OVCAR3 (cell line): ENCODE measurements around the gene KDM7A.

- RRBS, result no CpG with 5 or more reads among the region's 20 CpGs
These were observed 18.7 kb downstream of the CLEC2L start for GRCh38 chr7:139542138-139542705.

- RRBS, result no CpG with 5 or more reads among the region's 18 CpGs
These were observed 39.1 kb downstream of the CLEC2L start for GRCh38 chr7:139562438-139563180.

DNA sequence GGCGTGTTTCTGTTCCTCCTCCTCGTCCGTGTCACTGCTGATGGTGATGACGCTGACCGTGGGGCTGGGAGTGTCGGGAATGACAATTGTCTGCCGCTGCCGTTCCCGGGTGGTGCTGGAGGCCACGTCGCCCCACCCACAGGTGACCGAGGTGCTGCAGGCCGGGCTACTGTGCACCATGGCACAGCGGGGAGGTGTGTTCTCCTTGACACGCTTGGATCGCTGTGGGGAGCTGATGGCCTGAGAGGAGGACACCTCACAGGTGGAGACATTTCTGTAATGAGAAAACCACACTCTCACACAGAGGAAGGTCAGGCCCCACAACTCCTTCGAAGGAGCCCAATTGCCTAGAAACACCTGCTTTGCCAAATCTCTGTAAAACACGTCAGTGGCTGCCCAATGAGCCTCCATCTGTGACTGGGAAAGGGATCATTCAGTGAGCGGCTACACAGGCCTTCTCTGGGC lies 73.3 kb downstream of the CLEC2L start:
- RRBS, result over 99% methylated on average over 5 of the region's 19 CpGs

DNA sequence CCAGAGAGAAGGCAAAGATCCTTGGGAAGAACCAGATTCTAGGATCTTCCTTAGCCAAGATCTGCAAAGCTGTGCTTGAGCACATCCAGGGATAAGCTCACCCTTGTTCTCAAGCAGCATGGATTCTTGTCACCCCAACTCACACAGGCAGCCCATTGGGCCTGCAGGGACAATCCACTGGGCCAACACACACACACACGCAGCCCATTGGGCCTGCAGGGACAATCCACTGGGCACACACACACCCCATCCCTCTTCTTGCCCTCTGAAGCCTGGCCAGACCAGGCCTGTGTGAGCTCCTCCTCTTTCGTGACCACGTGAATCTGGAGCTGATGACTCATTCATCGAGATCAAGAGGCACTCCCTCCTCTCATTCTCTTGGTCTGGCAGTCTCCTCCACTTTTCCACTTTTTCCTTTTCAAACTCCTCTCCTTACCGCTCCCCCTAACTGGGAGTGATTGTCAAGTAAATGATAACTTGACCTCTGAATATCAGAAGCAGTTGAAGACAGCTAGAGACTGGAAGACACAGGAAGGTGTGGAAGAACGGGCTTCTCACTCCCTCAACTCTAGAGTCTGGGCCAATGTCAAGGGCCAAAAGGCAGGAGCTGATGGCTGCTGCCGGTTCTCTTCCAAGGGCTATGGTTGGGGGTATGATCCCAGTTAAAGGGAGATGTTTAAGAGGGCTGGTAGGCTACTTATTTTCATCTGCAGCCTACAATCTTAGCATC lies 89.7 kb downstream of the HIPK2 start:
- RRBS, result no CpG with 5 or more reads among the region's 7 CpGs

- RRBS, result no CpG with 5 or more reads among the region's 5 CpGs
These were observed 86.6 kb downstream of the HIPK2 start for GRCh38 chr7:139691224-139691592.

DNA sequence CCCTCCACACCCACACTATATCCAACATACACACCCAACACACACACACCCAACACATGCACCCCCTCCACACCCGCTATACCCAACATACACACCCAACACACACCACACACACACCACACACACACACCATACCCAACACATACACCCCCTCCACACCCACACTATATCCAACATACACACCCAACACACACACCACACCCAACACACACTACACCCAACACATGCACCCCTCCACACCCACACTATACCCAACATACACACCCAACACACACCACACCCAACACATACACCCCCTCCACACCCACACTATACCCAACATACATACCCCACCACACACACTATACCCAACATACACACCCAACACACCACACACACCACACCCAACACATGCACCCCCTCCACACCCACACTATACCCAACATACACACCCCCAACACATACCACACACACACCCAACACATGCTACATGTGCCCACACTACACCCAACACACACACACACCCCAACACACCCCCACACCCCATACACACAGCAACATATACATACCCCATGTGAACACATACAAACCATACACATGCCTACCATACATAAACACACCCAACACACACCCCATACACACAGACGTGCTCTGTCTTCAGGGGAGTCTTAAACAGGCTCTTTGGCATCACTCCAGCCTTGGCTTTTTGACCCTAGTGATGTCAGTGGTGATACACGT lies 73.6 kb downstream of the HIPK2 start:
- RRBS, result no CpG with 5 or more reads among the region's 3 CpGs

GRCh38 chr7:139737700-139738524 lies 39.9 kb downstream of the HIPK2 start:
- RRBS, result no CpG with 5 or more reads among the region's 11 CpGs

- RRBS, result no CpG with 5 or more reads among the region's 10 CpGs
These were observed 31.2 kb downstream of the HIPK2 start for GRCh38 chr7:139746421-139747114.

DNA sequence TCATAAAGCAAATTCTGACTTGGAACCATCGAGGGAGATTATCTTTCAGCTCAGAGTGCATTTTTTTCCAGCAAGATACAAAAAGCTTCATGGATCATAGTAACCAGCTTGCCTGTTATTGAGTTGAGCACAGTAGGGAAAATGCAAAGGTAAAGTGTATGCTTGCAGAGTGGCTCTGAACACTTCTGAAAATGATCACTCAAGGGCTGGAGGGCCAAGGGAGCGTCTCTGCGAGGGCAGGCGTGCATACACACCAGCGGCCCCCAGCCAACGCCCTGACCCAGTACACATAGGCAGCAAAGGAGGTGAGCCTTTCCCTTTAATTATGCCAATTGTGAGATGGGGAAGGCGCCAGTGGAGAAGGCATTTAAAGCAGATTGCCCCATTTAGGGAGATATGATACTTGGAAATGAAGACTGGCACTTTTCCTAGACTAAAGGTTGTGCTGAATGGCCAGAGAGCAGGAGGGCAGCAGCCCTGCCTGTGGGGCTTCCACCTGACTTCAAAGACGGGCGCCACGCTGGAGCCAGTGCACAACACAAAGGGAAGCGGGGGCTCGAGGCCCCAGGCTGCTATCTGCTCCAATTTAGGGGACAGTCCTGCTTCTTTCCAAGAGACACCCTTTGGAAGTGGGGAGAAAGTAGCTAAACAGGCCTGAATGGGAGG lies 24.2 kb downstream of the HIPK2 start:
- RRBS, result no CpG with 5 or more reads among the region's 12 CpGs

DNA sequence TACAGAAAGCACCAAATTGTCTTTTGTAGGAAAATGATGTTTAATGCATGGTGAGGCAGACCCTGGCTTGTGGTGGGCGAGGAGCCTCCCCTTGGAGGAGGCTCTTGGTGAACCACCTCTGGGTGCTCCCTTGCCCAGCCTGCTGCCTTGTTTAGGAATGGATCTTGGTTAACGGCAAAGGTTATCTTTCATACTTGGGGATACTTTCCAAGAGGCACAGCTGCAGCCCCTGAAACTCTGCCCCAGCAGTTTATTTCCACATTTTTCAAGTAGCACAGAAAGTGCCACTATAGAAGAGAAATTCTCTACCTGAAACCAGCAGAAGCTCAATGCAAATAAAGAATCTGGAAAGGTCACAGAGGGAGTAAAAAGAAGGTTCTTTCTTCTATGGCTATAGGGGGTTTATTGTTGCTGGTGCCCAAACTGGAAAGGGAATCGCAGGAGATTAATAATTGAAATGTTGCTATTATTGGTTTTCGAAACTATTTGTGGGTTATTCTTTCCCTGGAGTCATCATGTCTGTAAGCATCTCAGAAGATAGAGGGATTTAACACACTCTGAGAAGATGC lies 4.0 kb downstream of the HIPK2 start:
- RRBS, result no CpG with 5 or more reads among the region's 4 CpGs

DNA sequence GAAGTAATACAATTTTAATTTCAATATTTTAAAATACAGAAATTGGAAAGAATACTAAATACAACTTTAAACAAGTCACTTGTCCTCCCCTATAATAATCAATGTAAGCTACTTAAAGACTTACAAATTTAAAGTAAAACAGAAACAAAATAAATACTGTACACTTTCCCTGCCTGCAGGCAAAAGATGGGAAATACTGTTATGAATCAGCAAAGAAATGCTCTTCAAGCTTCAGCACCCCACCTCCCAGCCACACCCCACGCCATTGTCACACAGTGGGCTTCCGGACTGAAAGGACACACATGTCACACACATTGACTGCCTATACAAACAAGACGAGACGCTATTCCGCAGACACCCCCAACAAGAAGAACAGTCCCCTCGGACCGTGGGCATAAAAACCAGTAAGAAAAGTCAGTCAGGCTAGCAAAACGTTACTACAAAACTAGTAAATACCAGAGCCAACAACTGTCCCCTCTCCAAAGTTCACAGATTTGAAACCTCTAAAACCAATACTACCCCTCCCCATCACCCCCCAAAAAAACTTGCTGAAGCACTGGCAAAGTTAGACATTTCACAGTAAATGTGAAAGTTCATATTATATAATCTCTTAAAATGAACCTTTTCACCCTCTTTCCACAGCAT lies 22.2 kb upstream of the PARP12 start:
- RRBS, result no CpG with 5 or more reads among the region's 8 CpGs

GRCh38 chr7:140165503-140165985 lies 11.2 kb downstream of the KDM7A start:
- RRBS, result no CpG with 5 or more reads among the region's 3 CpGs

- RRBS, result no CpG with 5 or more reads among the region's 3 CpGs
These were observed 6.5 kb downstream of the KDM7A start for GRCh38 chr7:140170280-140170724.

GRCh38 chr7:140176617-140177518 lies at the start of gene KDM7A:
TSS of gene KDM7A (minus strand) at chr7:140176983.
- RRBS, result 4% methylated on average over 76 of the region's 144 CpGs

DNA sequence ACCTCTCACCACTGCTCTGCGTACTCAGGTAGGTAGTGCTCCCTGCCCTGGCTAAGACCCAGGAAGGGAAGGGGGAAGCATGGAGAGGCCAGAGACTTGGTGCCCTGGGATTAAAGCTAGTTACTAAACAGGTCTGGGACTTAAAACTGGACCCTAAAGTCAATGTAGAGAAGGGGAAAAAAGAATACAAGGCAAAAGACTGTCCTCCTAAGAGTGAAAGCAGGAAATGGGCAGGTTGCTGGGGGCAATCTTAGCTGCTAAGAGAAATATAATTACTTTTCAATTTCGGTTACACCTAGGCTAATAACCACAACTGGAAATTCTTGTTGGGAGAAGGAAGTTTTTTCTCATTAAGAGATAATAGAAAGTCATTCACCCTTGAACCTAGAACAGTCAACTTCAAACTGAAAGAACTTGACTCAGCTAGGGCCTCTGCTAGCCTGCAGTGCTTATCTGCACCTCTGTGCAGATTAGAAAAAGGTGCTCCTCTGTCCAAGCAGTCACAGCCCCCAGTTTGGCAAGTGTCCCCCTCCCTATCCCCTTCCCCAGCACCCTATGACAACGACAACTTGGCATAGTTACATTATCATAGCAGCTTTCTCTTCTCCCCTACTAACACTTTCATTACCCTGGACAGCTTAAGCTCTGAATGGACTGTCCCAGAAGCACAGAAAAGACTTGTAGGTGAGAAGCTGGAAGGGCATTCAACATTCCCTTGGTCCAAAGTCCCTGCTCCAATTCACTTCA lies 65.7 kb upstream of the KDM7A start:
- RRBS, result no CpG with 5 or more reads among the region's 3 CpGs

- RRBS, result no CpG with 5 or more reads among the region's 19 CpGs
These were observed 38.7 kb downstream of the DENND2A start for GRCh38 chr7:140601735-140602567.

- RRBS, result no CpG with 5 or more reads among the region's 1 CpG
These were observed 36.0 kb downstream of the DENND2A start for GRCh38 chr7:140604652-140604894.

GRCh38 chr7:140720540-140721327 lies 24.2 kb downstream of the NDUFB2 start:
- RRBS, result no CpG with 5 or more reads among the region's 12 CpGs

GRCh38 chr7:140794258-140794712 lies 97.8 kb downstream of the NDUFB2 start:
- RRBS, result no CpG with 5 or more reads among the region's 6 CpGs

GRCh38 chr7:140911131-140911510 lies 13.6 kb downstream of the BRAF start:
- RRBS, result no CpG with 5 or more reads among the region's 4 CpGs